Measurements from ENCODE around the genes AGGF1 and TBCA.

DNA sequence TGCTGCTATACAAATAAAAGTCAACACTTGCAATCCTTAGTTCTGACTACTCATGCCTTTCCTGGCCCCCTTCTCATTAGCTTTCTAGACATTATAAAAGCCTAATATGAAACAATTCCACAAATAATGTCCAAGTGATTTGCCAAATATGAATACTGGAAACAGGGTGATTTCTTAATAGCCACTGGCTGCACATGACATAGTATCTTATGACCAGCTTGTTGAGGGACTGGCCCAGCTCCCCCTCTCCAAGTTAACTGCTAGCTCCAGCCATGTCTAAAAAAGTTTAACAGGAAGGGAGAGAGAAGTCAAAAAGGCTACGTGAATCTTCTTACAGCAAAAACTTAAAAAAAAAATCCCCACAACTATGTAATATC lies 1.5 kb downstream of the CERT1 start:
- PRO-cap, result unidirectional peak, plus-strand start at position 289 of the sequence

GRCh38 chr5:76136340-76136609 lies 53.1 kb downstream of the SV2C start:
- PRO-cap, result no peak

DNA sequence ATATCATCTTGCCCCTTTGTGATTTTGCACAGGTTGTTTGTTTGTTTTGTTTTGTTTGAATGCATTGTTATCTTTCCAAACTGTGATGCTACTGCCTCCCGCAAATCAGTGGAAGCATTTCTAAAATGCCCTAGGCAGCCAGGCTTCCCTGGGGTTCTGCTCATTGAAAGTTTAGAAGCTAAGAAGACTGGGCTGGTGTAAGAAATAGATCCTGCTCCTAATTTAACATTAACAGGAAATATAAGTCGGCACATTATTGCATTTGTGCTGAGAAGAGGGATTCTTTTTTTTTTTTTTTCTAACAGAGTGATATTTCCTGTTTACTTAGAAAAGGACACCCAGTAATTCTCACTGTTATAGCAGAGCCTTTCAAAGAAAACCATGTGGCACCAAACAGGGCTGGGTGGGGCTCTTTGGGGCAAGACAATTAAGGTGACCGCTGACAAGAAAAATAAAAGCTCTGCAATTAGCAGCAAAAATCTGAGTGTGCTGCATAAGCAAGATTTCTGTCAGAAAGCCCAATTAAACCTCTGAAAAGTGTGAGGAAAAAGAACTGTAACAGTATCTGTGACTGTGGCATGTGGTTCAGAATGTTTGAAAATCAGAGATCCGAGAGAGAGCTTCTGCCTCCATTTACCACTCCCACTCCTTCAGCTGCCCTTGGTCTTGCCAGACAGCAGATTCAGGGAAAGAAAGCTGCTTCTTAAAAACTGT lies 77.2 kb upstream of the IQGAP2 start:
- PRO-cap, result no peak

- PRO-cap, result no peak
Observed at GRCh38 chr5:76341800-76342492, 61.1 kb upstream of the IQGAP2 start.

DNA sequence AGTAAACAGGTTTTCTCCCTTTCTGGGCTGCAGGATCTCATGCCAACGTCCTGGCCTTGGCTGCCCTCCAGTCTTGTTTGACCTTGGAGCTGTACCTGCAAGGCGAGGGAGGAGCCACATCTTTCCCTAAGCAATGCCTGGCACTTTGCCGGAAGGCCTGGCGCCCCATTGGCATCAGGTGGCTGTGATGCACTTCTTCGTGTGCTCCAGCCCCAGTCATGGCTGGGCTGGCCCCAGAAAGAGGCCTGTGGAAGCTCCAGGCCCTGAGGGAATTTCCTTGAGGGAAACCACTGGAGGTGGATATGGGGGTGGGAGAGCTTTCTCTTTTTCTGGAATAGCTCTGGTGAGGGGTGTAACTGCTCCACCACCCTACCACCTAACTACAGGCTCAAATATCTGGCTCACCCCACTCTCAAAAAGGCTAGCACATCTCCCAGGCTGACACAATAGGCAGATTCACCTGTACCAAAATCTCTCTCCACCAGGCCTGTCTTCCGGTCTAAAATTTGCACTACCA lies 16.6 kb upstream of the IQGAP2 start:
- PRO-cap, result no peak

DNA sequence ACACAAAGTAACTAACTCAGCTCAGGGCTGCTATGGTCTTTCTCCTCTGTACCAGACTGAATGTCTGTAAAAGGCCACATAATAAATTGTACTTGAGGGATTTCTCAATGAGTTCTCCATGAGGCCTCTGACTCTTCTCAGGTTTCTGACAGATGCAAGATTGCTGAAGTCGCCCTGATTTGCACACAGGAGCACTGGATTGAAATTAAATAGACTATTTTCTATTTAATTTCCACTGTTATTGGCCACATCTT lies 2.9 kb downstream of the IQGAP2 start:
- PRO-cap, result no peak

DNA sequence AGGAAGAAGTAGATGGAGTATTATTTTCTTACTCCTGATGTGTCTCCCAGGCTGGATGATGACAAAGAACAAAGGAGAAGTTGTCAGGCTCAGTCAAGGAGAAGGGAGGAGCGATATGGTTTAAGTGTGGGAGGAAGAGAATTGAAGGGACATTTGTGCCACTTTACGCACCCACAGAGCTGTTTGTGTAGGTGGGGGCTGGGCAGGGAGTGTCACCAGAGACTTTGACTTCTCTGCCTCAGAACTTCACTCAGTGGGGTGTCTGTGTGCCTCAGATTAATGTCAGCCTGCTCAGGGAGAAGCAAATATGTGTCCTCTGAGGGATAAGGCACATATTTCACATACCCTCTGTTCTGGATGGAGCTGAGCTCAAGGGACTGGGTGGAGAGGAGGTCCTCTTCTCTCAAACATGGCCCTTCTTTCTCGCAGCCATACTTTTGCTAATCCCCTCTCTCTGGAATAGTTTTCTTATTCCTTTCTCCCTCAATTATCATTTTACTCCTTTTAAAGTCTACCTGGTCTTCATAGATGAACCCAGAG lies 76.9 kb downstream of the IQGAP2 start:
- PRO-cap, result no peak

DNA sequence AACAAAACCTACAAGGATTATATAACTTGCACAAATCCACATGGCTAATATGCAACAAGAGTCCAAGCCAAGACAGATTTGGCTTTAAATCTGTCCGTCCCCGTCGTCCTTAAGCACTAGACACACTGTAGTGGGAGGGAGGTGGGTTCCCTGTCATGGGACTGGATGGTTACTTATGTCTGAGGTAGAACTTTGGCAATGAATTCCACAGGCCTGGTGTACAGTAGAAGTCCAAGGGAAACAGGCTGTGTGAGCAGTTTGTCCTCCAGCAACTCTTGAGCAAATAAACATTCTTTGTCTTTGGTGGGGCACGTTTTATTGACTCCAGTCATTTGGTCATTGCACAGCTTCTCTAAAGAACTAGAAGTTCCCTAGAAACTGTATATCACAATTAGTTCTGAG lies 24.9 kb upstream of the F2R start:
- PRO-cap, result no peak

DNA sequence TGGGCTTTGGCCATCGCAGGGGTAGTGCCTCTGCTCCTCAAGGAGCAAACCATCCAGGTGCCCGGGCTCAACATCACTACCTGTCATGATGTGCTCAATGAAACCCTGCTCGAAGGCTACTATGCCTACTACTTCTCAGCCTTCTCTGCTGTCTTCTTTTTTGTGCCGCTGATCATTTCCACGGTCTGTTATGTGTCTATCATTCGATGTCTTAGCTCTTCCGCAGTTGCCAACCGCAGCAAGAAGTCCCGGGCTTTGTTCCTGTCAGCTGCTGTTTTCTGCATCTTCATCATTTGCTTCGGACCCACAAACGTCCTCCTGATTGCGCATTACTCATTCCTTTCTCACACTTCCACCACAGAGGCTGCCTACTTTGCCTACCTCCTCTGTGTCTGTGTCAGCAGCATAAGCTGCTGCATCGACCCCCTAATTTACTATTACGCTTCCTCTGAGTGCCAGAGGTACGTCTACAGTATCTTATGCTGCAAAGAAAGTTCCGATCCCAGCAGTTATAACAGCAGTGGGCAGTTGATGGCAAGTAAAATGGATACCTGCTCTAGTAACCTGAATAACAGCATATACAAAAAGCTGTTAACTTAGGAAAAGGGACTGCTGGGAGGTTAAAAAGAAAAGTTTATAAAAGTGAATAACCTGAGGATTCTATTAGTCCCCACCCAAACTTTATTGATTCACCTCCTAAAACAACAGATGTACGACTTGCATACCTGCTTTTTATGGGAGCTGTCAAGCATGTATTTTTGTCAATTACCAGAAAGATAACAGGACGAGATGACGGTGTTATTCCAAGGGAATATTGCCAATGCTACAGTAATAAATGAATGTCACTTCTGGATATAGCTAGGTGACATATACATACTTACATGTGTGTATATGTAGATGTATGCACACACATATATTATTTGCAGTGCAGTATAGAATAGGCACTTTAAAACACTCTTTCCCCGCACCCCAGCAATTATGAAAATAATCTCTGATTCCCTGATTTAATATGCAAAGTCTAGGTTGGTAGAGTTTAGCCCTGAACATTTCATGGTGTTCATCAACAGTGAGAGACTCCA lies 17.3 kb downstream of the F2R start:
- PRO-cap, result no peak

- PRO-cap, result no peak
Observed at GRCh38 chr5:76763099-76763673, 47.3 kb downstream of the F2R start.

- PRO-cap, result unidirectional peak, plus-strand start at chr5:77030410; unidirectional peak, plus-strand start at chr5:77030517
Observed at GRCh38 chr5:77030099-77031065, at the start of gene AGGF1. AGGF1 (plus strand) TSS chr5:77030404.

DNA sequence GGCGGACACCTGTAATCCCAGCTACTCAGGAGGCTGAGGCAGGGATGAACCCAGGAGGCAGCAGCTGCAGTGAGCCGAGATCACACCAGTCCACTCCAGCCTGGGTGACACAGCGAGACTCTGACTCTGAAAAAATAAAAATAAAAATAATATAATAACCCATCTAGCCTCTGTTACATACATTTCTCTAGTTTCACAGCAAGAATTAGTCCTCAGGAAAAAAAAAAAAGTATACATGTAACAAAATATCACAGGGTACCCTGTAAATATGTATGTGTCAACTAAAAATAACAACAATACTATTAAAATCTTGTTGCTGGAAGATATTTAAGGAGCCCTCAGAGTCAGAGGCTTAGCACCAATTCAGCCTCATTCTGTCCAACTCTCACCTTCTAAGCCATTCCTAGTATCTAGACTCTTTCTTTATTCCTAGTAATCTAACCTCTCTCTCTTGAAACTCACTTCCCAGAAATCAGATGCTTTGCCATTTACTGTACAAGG lies 5.1 kb downstream of the TBCA start:
- PRO-cap, result no peak

GRCh38 chr5:77776179-77776801 lies at the start of gene TBCA:
TBCA (minus strand) TSS chr5:77776339.
- PRO-cap, result bidirectional peak, plus-strand start at chr5:77776390, minus-strand start at chr5:77776274

DNA sequence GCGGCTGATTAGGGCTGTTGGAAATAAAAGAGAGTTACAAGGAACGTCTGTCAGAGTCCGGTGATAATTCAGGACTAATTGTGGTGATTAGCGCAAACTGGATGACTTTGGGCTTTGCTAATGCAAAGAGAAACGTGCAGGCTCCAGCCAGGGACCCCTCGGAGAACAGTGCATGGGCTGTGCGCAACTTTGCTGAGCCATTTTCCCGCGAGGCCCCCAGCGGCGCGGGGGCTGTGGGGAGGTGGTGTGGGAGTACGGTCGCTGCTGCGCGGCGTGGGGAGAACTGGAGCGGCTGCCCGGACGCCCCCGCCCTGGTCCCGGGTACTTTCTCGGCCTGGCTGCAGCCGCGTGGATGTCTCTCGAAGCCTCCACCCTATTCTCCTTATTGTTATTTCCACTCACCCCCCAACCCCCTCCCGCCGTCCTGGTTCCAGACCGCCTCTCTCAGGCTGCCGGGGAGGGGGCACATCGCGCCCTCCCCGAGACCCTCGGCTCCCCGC lies 68.4 kb upstream of the TBCA start:
- PRO-cap, result no peak

DNA sequence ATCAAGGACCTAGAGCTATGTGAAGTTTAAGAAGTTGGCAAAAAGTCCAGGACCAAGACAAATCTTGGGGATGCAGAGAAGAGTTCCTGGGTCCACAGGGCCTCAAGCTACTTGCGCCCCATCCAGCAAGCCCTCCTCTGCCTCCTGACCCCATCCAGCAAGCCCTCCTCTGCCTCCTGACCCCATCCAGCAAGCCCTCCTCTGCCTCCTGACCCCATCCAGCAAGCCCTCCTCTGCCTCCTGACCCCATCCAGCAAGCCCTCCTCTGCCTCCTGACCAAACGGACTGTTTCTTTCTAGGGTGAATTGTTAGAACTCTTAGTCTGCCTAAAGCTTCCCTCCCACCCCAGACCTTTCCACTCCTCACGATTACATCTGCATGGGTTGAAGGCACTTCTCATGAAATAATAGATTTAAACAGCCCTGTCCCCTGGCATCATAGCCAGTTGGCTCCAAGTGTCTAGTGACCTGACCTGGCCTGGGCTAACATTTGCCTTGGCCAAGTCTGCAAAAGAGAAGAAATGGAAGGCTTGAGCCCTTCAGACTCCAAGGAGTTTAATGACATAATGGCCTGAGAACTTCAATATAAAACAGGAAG lies 218.5 kb upstream of the TBCA start:
- PRO-cap, result no peak

DNA sequence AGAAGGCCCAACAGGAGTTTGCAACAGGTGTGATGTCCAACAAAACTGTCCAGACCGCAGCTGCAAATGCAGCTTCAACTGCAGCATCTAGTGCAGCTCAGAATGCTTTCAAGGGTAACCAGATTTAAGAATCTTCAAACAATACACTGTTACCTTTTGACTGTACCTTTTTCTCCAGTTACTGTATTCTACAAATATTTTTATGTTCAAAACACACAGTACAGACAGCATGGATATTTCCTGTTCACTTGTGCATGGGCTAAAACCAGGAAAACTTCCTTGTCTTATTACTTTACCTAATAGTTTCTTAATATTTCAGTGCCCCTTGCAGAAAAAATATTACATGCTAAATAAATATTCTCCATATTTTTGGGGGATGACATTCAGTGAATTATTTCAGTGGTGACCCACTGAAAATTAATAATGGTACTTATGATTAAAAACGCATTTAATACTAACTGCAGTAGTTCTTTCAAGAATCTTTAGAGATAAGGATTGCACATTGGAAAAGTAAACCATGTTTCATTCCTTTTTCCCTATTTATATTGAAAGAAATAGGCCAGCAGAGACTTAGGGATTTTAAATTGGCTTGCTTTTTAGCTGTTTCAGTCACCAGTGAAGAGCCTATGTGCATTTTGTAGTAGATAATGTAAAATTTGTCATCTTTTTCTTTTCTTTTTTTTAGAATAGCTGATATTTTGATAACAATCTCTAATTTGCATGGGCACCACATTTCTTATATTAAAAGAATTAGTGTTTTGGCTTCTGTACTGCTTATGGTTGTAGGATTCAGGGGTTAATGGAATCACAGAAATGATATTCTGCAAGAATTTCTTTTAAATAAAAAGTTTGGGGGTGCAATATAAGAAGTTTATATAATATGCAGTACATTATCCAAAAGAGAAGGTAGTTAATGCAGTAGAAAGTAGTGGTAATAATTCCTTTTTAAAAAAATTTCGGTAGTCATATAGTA lies 115.4 kb downstream of the SCAMP1 start:
- PRO-cap, result no peak

GRCh38 chr5:78496852-78497403 lies 136.5 kb downstream of the SCAMP1 start:
- PRO-cap, result no peak

DNA sequence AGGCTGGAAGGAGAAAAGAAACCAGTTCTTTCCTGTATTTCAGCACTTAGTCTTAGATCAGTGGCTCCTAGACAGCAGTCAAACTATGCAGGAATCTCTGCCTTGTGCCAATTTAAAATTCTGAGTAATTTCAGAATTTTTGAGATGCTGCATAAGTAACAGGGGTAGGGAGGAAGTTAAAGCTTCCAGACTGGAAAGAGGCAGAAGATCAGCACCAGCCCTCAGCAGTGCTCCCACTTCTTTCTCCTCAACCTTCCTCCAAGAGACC lies 141.9 kb downstream of the LHFPL2 start:
- PRO-cap, result no peak

- PRO-cap, result no peak
Observed at GRCh38 chr5:78526055-78526502, 122.5 kb downstream of the LHFPL2 start.

GRCh38 chr5:78766062-78766550 lies 117.5 kb upstream of the LHFPL2 start:
- PRO-cap, result no peak

Measured in Metastatic Pancreatic Carcinoma in the Ovary (tissue), 1 donor.